SUDHL5 (cell line): ENCODE measurements around the gene VIT.

GRCh38 chr2:36383035-36384110, 27.8 kb downstream of the CRIM1 start:
- PRO-cap = no peak

- PRO-cap = no peak
Measured at GRCh38 chr2:36393333-36393977, 37.9 kb downstream of the CRIM1 start.

DNA sequence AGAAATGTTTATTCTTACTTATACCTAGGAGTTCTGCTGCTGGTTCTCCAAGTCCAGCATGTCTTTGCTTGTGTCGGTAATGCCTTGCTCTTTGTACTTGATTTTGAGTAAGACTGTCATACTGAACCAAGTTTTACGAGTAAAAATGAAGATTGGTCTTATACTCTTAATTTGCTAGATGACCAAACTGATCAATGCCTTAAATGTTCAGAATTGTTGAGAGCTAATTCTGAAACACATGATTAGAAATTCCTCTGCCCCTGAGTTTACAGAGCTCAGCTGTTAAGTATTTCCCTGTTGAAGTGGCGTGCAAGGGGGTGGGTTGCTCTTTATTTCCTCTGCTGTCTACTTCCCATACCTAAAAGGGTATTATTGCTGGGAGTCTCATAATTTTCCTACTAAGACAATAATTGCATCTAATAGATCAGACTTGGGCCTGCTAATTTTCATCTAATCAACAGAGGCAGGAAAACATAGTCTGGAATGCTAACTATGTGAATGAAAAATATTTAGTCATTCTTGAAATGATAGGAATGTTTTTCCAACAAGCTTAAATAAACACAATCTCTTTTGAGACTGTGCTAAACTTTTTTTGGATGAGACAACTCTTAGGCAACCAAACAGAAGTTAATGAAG, 111.5 kb downstream of the FEZ2 start:
- PRO-cap = no peak

- PRO-cap = no peak
Measured at GRCh38 chr2:36543333-36543792, 54.6 kb downstream of the FEZ2 start.

- PRO-cap = no peak
Measured at GRCh38 chr2:36544292-36544678, 53.7 kb downstream of the FEZ2 start.

- PRO-cap = no peak
Measured at GRCh38 chr2:36546796-36547305, 51.1 kb downstream of the FEZ2 start.

GRCh38 chr2:36568493-36569263, 29.3 kb downstream of the FEZ2 start:
- PRO-cap = no peak

DNA sequence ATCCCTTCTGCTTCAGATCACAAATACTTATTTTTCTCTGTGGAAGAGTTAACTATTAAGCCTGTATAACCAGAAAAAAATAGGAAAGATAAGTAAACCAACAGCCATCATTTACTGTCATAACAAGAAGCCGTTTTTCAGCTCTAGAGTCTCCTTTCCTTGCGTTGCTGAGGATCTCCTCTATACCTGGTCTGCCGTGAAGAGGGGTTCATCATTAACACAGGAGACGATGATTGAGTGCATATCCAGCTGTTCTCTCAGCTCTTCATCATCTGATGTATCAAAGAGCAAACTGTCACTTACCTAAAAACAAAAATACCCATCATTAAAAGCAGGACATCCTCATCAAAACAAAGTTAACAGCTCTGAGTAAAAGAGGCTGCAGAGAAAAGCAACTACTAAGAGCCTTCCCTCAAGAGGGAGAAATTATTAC, 14.8 kb downstream of the FEZ2 start:
- PRO-cap = no peak

DNA sequence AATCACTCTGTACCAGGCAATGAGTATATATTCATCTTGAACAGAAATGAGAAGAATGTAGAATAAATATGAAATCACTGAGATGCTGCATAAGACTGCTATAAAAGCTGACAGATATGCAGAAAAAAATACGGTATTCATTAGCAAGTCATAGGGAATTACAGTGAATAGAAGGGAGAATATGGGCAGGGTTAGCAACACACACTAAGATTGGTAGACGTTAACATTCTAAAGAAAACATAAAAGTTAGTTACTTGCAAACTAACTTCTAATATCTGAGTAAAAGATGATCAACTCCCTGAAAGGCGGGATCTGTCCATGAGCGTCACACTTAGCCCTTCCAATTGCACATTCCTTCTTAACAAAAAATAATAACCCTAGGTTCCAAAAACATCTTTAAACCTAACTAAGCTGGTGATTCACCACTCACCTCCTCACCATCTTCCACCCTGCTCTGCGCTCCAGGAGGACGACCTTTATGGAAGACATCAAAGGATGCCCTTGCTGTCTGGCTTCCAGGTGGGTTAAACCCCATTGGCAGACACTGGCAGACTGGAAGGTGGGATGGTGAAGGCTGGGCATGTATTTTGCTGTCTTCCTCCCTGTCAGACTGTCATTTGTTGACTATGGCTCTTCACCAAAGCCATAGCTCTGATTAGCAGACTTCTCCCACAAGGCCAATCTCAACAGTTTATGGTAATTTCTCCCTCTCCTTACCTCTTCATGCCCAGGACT, 14.2 kb downstream of the FEZ2 start:
- PRO-cap = no peak

DNA sequence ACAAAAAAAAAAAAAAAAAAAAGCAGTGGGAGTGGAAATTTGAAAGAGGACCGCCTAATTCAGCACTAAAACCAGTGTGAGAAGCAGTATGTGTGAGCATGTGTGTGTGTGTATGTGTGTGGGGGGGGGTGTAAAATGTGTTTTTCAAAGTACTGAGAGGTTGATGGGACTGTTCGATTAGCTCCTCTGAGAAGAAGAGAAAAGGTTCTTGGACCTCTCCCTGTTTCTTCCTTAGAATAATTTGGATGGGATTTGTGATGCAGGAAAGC, at the start of gene VIT:
Gene VIT, plus strand, starts transcription at position 74 of the 269 bp plus-strand sequence.
- PRO-cap = no peak

- PRO-cap = no peak
Measured at GRCh38 chr2:36877708-36878096, 88.6 kb downstream of the STRN start.

DNA sequence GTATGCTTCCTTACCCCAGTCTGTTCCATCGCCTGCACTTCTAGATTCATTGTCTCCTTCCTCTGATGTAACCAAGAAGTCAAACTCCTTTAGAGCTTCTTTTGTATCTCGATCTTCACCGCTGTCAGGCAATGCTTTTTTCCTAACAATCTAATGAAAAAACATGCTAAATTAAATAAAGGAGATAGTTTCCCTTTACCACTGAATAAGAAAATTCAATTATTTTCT, 72.5 kb downstream of the STRN start:
- PRO-cap = no peak

- PRO-cap = no peak
Measured at GRCh38 chr2:36899416-36899957, 66.8 kb downstream of the STRN start.

DNA sequence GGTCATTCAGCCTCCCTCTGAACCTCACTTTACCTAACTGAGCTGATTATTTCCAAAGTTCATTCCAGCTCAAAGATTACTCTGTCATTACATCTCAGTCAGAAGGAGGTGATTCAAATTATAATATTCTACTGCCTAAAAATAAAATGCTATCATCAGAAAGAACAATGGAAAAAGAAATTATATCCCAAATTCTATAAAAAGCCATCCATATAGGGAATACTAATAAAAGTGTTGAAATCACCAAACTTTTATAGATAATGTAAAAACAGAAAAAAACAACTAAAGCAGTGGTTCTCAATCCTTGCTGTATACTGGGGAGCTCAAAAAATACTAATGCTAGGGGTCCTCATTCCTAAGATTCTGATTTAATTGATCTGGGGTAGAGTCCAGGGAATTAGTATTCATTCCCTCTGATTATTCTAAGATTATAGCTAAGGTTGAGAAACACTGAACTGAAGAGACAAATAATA, 6.8 kb downstream of the STRN start:
- PRO-cap = no peak

DNA sequence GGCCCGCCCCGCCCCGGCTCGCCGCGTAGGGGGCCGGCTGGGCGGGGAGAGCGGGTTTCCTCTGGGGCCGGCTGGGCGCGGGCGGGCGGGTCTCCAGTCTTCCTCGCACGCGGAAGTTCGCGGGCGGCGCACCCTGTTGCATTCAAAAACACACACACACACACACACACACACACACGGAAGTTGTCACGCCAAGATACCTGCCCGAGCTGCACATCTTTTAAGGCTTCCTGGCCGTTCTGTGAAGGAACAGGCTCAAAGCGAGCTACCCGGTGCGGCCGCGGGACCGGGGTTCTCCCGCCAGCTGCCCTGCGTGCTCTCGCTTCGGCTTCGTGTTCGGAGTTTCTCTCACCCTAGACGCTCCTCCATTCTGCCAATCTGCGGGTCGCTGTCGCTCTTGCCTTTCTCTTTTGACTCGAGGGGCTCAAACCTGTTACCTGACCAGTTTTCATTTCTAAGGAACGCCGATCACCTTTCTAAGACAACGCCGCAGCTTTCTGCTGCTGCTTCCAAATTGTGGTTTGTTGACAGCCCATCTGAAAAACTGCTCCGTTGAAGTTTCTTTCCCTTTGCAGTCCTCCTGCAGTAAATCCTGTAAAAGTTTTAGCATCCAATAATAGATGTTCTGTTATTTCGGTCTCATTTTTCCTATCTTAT, 543 bp upstream of the STRN start:
- PRO-cap = bidirectional peak, plus-strand start at position 96 of the sequence, minus-strand start outside the sequence; unidirectional peak, plus-strand start at position 163 of the sequence; unidirectional peak, plus-strand start at position 252 of the sequence

DNA sequence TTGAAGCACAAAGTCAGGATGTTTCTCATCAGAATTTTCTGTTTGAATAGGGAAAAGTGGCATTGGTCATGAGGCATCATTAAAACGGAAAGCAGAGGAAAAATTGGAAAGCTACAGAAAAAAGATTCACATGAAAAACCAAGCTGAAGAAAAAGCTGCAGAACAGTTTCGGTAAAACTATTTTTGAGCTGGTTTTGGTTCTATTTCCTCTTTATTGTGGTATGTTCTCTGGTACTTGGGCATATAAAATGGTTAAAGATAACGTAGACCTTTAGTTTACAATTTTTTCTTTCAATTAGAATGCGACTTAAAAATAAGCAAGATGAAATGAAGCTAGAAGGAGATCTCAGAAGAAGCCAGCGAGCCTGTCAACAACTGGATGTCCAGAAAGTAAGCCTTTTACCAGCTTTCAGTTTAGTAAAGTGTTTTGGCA, 7.6 kb downstream of the GPATCH11 start:
- PRO-cap = no peak

DNA sequence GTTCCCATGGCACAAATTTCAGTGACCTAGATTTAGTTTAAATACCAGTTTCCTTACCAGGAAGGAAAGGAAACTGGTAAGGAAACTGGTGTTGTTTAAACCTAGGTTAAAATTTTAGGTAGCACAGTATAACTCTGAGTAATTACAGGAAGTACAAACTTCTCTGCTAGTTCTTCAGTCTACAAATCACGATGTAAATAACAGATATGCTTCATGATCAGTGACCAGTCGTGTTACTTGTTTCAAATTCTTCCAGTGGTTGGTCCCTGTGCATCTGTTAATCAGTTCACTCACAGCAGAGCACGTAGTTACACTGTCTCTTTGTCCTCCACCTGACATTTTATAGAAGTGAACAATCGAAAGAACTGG, 7.2 kb downstream of the EIF2AK2 start:
- PRO-cap = no peak

GRCh38 chr2:37168165-37168435, 11.3 kb upstream of the EIF2AK2 start:
- PRO-cap = no peak

- PRO-cap = no peak
Measured at GRCh38 chr2:37226886-37227200, 4.6 kb downstream of the CEBPZ start.

- PRO-cap = bidirectional peak, plus-strand start at chr2:37231977, minus-strand start at chr2:37231954
Measured at GRCh38 chr2:37231853-37232471, 504 bp downstream of the NDUFAF7 start.